REH cell (cell line): ENCODE data around the genes ESR2, PLEKHG3, PALS1 and ZFYVE26.

- PRO-cap, result no peak
Observed at GRCh38 chr14:64215990-64216700, 78.0 kb downstream of the ESR2 start.

GRCh38 chr14:64293994-64295060 lies at the start of gene ESR2:
TSS of gene ESR2 (minus strand) at chr14:64294371.
- PRO-cap, result no peak

DNA sequence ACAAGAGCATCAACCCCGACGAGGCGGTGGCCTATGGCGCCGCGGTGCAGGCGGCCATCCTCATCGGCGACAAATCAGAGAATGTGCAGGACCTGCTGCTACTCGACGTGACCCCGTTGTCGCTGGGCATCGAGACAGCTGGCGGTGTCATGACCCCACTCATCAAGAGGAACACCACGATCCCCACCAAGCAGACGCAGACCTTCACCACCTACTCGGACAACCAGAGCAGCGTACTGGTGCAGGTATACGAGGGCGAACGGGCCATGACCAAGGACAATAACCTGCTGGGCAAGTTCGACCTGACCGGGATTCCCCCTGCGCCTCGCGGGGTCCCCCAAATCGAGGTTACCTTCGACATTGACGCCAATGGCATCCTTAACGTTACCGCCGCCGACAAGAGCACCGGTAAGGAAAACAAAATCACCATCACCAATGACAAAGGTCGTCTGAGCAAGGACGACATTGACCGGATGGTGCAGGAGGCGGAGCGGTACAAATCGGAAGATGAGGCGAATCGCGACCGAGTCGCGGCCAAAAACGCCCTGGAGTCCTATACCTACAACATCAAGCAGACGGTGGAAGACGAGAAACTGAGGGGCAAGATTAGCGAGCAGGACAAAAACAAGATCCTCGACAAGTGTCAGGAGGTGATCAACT lies 1.5 kb downstream of the HSPA2 start:
- PRO-cap, result no peak

DNA sequence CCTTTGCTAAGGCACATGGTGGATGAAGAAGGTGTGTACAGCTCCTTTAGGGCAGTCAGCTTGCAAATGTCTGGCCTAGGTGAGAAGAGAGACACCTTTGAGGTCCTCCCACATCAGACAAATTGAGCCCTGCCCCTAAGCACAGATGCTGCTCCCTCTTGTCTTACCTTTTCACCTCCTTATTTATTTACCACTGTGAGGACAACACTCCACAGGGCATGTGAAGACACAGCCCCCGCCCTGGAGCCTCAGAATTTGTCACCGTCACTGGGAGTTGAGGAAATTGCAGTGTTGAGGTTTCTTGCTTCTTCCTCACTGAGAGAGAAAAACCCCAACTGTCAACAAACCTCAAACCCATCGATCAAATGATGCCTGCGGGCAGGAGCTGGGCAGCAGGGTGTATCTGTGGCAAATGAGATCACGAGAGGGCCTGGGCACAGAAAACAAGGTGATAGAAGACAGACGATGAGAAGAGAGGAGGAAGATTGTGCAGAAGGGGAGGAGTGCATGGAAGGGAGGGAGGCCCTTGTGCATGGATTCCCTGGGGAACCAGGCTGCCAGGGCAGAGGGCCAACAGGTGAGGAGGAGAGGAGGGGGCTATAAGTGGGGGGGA lies 30.5 kb upstream of the PLEKHG3 start:
- PRO-cap, result no peak

DNA sequence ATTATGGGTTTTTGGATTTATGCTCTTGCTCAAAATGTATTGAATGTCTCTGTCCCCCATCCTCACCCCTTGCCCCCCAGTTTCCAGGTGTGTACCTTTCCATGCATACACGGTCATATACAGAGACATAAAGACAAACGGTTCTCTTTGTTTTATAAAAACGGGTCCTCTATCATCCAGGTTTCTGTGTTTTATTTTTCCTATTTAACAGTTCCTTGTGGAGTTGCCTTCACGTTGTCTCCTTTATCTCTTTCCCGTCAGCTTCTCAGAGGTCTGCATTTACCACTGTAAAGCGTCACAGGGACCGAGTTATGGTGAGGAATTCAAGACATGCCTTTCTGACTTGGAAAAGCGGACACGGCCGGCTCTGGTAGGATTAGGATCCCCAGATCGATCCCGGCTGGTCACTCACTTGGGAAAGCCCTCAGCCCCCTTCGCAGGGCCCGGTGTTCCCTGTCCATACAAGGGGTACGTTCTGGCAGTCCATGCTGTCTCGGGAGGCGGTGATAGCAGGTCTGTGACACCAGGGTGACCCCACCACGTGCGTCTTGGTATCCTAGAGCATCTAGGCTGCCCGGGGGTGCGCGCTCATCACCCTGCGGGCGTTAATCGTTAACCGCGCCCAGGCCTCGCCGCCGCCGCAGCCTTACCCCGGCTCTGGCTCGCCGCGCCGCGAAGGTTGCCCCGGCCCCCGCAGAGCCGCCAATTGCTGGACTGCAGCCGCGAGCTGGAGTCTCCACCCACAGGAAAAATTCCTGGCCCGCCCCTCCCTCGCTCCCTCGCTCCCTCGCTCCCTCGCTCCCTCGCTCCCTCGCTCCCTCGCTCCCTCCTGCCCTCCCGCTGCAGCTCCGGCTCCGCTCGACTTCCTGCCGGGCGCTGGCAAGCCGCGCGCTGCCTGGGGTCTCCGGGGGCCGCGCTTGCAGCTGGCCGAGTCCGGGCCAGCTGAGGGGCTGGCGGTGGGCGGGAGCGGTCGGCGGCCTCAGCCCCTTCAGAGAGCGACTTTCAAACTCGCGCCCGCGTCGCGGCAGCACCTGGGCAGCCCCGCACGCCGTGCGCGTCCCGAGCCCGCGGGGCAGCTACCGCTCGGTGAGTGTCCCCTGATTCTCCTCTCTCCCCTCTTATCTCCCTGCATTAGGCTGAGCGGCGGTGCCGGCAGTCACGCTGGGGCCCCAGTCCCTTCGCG lies at the start of gene PLEKHG3:
Gene PLEKHG3 (plus strand): TSS at position 806 of the 1,183 bp plus-strand sequence.
- PRO-cap, result bidirectional peak, plus-strand start at position 861 of the sequence, minus-strand start at position 654 of the sequence

DNA sequence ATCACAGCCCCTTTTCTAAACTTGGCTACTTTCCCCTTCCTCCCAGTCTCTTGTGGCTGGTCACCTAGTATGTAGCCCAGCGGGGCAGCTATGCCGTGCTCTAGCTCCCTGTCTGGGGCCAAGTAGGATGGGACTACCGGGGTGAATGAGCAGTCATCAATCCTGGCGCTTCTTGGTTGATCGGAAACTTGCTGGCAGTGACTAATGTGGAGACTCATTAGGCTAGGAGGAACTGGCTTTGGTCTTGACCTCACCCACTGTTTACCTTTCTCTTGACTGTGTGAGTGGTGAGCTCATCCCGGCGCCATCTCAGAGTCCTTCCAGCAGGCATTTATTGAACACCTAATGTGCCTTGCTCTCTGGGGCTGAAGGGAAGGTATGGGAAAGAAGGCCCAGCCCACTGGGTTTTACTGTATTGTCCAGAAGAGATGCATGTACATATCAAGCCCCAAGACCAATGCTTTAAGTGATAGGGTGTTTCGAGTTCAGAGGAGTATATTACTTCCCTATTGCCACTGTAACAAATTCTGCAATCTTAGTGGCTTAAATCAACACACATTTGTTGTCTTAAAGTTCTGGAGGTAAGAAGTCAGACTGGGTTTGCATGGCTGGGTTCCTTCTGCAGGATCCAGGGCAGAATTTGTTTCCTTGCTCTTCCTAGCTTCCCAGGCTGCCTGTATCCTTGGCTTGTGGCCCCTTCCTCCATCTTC lies 16.1 kb downstream of the PLEKHG3 start:
- PRO-cap, result no peak

DNA sequence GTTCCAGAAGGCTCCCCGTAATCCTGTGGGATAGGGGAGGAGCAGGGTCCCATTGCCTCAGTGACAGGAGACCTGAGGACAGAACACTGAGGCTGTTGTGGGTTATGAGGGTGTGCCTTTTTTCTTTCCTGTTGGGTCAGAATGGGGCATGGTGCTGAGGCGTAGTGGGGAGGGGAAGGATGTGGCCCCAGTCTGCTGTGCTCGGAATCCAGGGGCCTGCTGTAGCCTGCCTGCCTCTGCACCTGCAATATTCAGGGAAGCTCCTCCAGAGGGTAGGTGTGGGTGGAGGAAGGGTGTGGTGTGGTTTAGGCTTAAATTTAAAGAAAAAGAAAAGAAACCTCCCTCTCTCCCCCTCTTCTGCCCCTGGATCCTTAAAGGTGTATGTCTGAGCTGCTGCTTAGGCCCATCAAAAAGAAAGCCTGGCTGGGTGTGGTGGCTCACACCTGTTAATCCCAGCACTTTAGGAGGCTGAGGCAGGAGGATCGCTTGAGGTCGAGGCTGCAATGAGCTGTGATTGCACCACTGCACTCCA lies 18.7 kb downstream of the PLEKHG3 start:
- PRO-cap, result no peak

- PRO-cap, result no peak
Observed at GRCh38 chr14:64723982-64724801, 20.0 kb downstream of the PLEKHG3 start.

DNA sequence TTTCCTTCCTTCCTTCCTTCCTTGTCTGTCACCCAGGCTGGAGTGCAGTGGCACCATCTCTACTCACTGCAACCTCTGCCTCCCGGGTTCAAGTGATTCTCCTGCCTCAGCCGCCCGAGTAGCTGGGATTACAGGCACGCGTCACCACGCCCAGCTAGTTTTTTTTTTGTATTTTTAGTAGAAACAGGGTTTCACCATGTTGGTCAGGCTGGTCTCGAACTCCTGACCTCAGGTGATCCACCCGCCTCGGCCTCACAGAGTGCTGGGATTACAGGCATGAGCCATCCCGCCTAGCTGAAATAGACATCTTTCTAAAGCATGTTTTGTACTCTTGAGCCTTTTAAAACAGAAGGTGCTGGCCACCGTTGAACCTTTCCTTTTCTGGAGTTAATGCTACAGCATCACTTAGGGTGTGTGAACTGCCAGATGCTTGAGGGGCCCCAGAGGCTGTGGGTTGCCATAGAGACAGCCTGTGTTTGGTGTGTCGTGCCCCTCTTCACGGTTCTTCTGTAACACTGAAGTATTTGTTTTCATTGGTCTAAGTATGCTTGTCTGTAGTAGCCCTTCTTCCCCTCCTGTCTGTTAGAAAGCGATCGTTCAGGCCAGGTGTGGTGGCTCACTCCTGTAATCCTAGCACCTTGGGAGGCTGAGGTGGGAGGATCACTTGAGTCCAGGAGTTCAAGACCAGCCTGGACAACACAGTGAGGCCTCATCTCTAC lies 30.7 kb downstream of the PLEKHG3 start:
- PRO-cap, result bidirectional peak, plus-strand start at position 580 of the sequence, minus-strand start at position 383 of the sequence

- PRO-cap, result no peak
Observed at GRCh38 chr14:64754568-64755343, 50.5 kb downstream of the PLEKHG3 start.

- PRO-cap, result no peak
Observed at GRCh38 chr14:65078888-65079342, 23.4 kb downstream of the MAX start.

GRCh38 chr14:65495536-65495969 lies 83.0 kb downstream of the FUT8 start:
- PRO-cap, result no peak

GRCh38 chr14:65564696-65565124 lies 152.2 kb downstream of the FUT8 start:
- PRO-cap, result no peak

DNA sequence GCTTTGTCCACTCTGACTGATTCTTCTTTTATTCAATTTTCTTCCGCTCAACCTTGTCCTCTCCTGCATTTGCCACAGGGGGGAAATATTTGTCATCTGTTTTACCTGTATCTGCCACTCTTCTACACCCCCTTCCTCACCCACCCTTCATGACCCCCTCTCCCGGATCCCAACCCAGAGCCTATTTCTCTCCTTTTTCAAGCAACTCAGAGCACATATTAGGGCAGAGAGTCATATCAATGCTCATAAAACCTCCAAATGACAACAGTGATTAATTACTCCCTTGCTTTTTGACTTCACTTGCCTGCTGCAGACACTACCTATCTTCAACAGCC lies 340.9 kb downstream of the FUT8 start:
- PRO-cap, result no peak

DNA sequence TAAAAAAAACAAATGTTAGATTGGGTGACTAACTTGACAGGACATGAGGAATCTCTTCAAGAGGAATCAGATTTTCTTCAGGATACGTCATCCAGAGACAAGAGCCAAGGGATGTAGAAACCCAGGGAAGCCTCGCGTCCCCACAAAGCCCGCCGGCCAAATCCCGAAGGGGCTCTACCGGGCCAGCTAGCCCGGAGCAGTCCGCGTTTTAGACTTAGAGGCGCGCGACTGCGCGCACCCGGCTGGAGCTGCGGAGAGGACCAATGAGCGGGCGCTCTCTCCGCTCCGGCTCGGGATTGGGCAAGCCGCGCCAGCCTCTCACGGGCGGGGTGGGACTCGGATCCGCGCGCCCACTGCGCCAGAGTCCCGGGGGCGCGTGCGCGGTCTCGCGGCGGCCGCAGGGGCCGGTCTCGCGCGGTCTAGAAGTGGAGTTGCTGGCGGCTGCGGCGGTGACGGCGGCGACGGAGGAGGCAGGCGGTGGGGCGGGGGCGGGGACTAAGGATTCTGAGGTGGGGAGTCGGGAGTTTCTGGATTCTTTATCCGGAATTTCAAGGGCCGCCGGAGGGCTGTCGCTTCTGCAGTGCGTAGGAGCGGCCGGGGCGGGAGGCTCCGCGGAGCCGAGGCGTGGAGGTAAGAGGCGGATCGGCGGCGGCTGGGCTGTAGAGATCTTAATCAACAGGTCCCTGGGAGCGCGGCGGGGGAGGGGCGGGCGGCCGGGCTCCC lies at the start of gene PALS1:
Gene PALS1 (plus strand): TSS at position 532 of the 723 bp plus-strand sequence.
- PRO-cap, result bidirectional peak, plus-strand start at position 539 of the sequence, minus-strand start at position 175 of the sequence

GRCh38 chr14:67312470-67312726 lies 47.2 kb downstream of the ATP6V1D start:
- PRO-cap, result no peak

DNA sequence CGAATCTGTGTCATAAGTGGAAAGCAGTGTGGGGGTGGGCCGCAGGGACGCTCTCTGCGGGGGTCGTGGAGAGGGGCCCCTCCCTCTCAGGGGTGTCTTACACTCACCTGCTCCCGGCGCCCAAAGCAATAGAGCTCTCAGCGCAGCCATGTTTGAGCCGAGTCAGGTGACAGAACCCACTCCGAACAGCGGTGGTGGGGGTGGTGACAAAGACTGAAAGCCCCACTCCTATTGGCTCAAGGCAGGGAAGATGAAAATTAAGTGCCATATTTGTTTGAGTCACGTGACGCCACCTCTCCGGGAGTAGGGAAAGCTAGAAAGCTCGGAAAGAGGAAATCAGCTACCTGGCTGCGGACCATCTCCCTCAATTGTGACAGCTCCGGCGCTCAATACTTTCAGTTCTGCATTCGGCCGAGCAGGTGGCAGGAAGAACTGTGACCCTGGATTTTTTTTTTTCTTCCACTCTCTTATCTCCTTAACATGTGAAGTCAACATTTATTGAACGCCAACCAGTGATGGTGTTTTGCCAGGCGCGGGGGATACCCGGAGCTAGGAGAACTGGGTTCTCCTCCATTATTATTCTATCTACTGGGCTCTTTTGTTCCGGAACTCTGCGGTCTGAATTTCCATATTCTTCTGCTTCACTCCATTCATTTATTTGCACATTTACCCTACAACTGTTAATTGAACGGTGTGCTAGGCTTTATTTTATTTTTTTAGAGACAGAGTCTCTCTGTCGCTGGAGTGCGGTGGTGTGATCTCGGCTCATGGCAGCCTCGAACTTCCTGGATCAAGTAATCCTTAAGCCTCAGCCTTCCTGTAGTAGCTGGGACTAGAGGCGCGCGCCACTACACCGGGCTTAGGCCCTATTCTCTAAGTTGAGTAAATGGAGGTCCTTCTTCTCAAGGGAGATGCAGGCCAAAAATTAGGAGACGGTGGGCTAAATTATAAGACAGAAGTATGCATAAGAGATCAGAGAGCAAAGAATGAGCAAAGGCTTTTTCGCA lies at the start of gene ZFYVE26:
Gene ZFYVE26 (minus strand): TSS at position 164 of the 1,007 bp plus-strand sequence.
- PRO-cap, result bidirectional peak, plus-strand start at position 277 of the sequence, minus-strand start at position 154 of the sequence

- PRO-cap, result no peak
Observed at GRCh38 chr14:67941807-67942821, 122.5 kb downstream of the RAD51B start.

DNA sequence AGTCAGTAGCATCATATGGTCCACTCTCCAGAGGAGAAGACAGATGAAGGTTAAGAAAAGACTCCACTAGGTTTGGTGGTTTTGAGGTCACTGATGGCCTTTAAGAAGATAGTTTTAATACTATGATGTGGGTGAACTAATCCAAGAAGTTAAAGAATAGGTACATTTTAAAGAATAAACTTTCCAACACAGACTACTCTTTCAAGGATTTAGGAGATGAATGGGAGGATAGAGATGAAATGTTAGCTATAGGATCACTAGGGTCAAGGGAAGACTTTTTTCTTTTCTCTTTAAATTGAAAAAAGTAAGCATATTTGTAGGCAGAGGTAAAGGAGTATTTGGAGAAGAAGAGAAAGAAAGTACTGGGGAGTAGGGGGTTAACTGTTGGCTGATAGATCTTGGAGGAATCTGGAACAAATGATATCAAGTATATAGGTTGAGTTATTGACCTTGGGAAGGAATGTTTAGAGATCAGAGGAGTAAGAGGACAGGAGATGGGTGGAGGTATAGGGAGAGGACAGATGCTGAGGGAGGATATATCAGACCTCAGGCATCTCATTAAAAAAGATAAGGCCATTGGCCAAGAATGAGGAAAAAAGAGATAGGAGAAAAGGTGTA lies 135.0 kb downstream of the RAD51B start:
- PRO-cap, result no peak

- PRO-cap, result no peak
Observed at GRCh38 chr14:68141778-68142168, 322.2 kb downstream of the RAD51B start.